Helper T cell (primary cell): ENCODE data around the gene KRTAP1-5.

DNA sequence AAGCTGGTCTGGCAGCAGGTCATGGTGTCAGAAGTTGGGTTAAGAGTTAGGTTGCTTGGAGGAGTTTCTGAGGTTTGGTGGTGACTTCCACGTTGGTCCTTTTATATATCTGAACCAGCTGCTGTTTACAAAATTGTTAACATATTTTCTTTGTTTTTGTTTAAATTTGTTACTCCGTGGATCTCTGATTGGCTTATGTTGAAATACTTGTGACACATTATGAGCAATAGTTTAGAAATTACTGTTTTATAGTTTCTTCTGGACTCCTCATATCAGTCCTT is at the start of gene KRTAP1-5:
KRTAP1-5 (minus strand) TSS at position 76 of the 281 bp plus-strand sequence.
- PRO-cap, 2 experiments, result no peak in any of the 2 experiments

GRCh38 chr17:41059121-41059907 is 600 bp downstream of the KRTAP2-3 start:
- PRO-cap, 2 experiments, result no peak in any of the 2 experiments

GRCh38 chr17:41108018-41108465 is 2.9 kb downstream of the KRTAP4-9 start:
- PRO-cap, 2 experiments, result no peak in any of the 2 experiments

GRCh38 chr17:41338901-41339545 is 11.6 kb downstream of the KRT33A start:
- PRO-cap, 2 experiments, result peak in 2 of 2 experiments; most common plus-strand start chr17:41339170 (in 1); most common minus-strand start chr17:41339027 (in 2)

DNA sequence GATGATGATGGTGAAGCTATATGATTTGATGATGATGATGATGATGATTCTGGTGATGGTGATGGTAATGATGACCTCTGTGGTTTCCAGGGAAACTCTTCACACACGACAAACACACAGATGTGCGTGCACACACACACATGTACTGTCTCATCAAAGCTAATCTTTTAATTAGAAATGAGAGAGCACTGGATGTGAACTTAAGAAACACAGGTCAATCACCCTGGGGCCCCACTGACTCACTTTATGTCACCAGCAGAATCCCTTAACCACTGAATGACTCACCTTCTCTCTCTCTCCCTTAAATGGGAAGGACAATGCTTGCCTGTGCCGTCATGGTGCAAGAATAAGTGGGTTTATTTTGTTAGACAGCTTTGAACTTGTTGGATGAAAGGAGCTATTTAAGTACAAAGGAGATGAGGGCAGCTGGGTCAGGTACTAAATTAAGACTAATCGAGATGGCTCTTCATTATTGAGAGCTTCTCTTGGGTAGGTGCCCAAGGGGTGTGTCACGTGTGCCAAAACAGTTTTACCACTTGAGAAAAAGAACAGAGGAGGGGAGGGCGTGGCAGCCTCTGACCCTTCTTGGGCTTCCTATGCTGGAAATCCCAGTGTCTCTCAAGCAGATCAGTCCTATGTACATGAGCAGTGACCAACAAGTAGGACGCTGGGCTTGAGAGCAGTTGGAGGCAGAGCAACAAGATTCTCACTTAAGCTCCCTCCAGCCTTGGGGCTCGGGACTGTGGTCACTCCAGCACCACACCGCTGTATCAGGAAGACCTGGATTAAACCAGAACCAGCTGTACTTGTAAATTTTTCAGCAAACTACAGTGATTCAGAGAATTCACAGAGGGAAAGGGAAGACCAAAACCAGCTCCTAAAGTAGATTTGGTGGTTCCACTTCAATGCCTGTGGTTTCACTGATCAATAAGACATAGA is 6.7 kb upstream of the KRT31 start:
- PRO-cap, 2 experiments, result no peak in any of the 2 experiments

- PRO-cap, 2 experiments, result no peak in any of the 2 experiments
Measured at GRCh38 chr17:41498086-41498637, 7.2 kb downstream of the KRT13 start.

GRCh38 chr17:41519014-41520419 is 827 bp upstream of the KRT15 start:
- PRO-cap, 2 experiments, result no peak in any of the 2 experiments

- PRO-cap, 2 experiments, result no peak in any of the 2 experiments
Measured at GRCh38 chr17:41526767-41527122, 1.4 kb downstream of the KRT19 start.

- PRO-cap, 2 experiments, result no peak in any of the 2 experiments
Measured at GRCh38 chr17:41535844-41536719, 8.0 kb upstream of the KRT19 start.

- PRO-cap, 2 experiments, result no peak in any of the 2 experiments
Measured at GRCh38 chr17:41540280-41540727, 12.2 kb upstream of the KRT19 start.

DNA sequence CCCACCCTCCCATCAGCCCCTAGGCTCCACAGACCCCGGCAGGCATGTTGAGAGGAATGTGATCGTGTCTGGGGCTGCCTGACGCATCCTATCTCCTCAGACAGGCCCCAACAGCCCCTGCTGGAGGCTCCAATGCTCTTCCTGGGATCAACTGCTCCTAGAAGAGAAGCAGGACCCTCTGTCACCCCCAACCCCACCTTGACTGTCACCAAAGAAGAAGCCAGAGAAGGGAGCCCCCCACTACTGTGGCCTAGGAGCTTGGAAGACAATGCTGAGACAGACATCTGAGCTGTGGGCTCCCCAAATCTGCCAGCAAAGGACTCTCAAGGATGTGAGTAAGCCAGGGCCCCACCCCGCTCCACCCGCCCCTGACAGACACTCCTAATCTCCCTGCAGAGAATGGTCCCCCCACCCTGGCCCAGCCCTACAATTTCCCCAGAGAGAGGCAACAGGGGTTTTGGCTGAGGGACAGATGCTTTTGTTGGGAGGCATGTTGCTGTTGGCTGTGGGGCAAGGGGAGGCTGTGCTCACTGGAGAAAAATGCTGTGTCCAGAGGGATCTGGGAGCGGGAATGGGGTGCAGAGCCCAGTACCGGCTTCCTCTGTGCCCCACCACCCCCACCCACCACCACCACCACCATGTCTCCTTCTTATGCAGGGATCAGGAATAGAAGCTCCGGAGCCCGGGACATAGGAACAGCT is 1.7 kb upstream of the KRT14 start:
- PRO-cap, 2 experiments, result no peak in any of the 2 experiments

DNA sequence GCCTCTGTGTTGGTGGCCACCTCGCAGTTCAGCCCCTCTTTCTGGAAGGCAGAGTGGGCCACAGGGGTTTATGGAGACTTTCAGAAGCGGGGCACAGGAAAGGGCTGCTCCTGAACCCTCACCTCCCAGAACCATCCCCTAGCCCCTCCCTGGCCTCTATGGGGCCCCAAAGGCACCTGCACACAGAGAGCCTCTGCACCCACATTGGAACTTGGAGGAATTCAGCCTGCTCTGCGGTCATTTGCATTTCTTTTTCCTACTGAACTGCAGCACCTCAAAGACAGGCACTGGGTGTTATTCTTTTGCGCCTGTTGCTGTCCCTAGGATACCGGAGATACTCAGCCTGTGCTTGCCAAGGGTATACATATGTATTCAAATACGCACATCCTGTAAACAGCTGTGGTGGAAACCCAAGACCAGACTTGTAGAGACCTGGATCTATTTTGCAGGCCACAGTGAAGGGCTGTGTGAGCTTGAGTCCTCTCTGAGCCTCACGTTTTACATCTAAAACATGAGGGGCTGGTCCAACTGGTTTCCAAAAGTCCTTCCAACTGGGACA is 4.1 kb upstream of the KRT17 start:
- PRO-cap, 2 experiments, result no peak in any of the 2 experiments

DNA sequence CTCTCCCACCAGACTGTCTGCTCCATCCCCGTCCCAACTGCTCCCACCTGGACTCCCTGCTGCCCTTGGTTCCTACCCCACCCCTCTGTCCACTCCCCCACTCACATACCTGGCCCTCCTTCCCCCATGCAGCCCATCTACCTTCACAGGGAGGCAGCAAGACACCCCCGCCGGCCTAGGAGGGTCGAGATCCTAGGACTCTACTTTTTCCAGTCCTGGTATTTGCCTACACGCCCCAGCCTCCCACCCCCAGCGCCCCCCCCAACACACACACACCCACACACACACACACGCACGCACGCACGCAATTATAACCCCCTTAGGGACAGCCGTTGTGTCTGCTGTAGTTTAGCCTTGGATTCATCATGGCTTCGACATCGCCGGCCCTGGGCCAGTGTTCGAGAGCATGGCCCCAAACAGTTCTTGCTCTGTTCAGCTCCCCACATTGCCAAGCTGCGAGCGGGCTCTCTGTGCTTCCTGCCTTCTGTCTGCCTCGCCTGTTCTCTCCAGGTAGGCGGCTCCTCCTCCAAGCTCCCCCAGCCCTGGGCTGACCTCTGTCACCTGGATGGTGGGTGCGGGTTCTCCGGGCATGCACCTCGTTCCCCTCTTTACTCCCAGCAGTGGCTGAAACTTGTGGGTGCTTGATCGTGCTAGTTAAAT is 23.3 kb upstream of the EIF1 start:
- PRO-cap, 2 experiments, result no peak in any of the 2 experiments

DNA sequence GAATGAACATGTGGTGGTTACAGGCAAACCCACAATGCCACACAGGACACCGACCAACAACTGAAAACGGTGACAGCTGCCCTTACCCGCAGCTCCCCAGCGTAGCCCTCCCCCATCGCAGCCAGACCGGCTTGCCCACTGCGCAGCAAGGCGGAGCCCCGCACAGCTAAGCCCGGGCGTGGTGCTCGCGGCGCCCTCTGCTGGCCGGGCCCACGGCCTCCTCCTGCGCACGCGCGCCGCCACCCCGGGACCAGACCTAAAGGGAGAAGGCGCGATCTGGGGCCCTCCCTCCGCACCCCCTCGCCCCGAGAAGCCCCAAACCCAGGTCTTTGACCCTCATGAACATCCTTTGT is 22.8 kb upstream of the EIF1 start:
- PRO-cap, 2 experiments, result peak in 2 of 2 experiments; most common plus-strand start position 242 of the sequence (in 2); most common minus-strand start position 140 of the sequence (in 2)

DNA sequence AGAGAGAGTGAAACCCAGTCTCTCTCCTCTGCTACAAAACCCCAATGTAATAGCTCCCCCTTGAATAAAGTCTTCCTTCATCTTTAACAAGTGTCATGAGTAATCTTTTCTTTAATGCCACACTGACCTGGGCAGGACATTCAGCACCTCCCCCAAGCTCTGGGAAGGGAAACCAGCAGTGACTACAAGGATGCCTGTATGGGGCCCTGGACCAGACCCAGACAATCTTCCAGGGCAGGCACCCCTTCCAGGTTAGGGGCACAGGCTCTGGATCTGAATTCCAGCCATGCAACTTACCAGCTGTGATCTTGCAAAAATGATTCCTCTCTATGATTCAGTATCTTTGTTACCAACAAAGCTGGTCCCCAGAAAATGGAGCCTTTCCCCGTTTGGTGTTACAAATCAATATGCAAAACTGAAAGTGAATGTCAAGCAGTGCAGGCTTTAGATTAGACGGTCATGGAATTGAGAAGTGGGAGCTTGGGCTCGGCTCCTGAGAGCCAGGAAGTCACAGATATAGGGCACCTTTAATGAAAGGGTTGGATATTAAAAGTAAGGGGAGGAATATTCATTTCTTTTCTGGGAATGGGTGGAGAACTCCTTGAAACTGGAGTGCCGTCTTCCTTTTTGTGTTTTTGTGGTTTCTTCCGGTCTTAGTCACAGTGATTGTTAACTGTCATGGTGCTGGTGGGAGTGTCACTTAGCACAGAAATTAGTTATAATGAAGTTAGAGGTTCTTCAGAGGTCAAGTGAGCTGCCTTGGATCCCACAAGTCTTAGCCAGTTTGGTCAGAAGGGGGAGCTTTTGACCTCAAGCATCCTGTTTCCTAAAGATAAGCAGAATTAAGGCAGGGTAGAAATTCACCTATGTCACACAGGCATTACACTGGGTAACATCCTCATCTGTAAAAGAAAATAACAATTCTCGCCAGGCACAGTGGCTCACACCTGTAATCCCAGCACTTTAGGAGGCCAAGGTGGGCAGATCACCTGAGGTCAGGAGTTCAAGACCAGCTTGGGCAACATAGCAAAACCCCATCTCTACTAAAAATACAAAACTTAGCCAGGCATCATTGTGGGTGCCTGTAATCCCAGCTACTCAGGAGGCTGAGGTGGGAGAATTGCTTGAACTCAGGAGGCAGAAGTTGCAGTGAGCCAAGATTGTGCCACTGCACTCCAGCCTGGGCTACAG is 9.7 kb upstream of the EIF1 start:
- PRO-cap, 2 experiments, result peak in 2 of 2 experiments; most common plus-strand start position 428 of the sequence (in 1); most common minus-strand start position 409 of the sequence (in 2)

- PRO-cap, 2 experiments, result no peak in any of the 2 experiments
Measured at GRCh38 chr17:41695007-41695511, 6.4 kb downstream of the EIF1 start.

- PRO-cap, 2 experiments, result no peak in any of the 2 experiments
Measured at GRCh38 chr17:41739433-41740317, 5.2 kb upstream of the HAP1 start.

- PRO-cap, 2 experiments, result no peak in any of the 2 experiments
Measured at GRCh38 chr17:41871659-41872402, 6.6 kb upstream of the KLHL11 start.

- PRO-cap, 2 experiments, result no peak in any of the 2 experiments
Measured at GRCh38 chr17:41901351-41902107, 17.2 kb downstream of the ACLY start.

DNA sequence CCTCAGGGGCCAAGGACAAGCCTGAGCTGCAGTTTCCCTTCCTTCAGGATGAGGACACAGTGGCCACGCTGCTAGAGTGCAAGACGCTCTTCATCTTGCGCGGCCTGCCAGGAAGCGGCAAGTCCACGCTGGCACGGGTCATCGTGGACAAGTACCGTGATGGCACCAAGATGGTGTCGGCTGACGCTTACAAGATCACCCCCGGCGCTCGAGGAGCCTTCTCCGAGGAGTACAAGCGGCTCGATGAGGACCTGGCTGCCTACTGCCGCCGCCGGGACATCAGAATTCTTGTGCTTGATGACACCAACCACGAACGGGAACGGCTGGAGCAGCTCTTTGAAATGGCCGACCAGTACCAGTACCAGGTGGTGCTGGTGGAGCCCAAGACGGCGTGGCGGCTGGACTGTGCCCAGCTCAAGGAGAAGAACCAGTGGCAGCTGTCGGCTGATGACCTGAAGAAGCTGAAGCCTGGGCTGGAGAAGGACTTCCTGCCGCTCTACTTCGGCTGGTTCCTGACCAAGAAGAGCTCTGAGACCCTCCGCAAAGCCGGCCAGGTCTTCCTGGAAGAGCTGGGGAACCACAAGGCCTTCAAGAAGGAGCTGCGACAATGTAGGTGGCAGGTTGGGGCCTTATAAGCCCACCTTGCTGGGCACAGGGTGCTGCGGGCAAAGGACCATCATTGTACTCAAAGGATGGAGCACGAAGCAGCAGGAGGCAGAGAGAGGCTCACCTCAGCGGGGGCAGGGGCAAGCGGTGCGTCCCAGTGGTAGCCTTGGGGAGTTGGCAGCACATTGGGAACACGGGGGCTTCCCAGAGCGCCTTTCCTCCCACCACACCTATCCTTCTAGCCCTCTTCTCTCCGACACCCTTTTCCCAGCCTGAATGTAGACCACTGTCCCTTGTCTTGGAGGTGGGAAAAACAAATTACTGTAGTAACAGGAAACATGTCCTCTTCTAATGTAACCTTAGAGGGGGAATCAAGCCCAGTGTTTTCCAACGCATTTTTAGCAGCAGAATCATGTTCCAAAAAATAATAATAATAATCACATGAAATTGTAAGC is 1.9 kb downstream of the CNP start:
- PRO-cap, 2 experiments, result no peak in any of the 2 experiments